ENCODE data around the genes PNPT1 and VRK2.

- PRO-cap, 8 experiments = peak in 1 of 8 experiments; most common minus-strand start chr2:55610297 (in 1)
Observed at GRCh38 chr2:55609966-55611140, 7.1 kb downstream of the PPP4R3B start.

DNA sequence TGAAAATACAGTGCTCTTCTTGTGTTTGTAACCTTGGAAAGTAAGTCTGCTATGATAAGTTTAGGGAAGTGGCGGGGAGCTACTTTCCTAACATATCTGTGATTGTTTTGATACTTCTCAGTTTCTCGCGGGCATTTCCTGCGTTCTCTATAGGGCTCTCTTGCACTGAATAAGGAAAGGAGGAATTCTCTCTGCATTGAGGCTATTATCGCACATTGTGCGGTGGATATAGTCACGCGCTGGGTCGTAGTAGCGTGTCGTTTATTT lies 854 bp upstream of the PPP4R3B start:
- PRO-cap, 8 experiments = peak in 3 of 8 experiments; most common plus-strand start position 172 of the sequence (in 1); most common minus-strand start position 171 of the sequence (in 2)

GRCh38 chr2:55693602-55694199 lies at the start of gene PNPT1:
TSS of gene PNPT1 (minus strand) at chr2:55693844.
- PRO-cap, 8 experiments = peak in 8 of 8 experiments; most common plus-strand start chr2:55693890 (in 1); most common minus-strand start chr2:55693835 (in 6)

GRCh38 chr2:55948663-55949030 lies 25.1 kb upstream of the EFEMP1 start:
- PRO-cap, 8 experiments = no peak in any of the 8 experiments

DNA sequence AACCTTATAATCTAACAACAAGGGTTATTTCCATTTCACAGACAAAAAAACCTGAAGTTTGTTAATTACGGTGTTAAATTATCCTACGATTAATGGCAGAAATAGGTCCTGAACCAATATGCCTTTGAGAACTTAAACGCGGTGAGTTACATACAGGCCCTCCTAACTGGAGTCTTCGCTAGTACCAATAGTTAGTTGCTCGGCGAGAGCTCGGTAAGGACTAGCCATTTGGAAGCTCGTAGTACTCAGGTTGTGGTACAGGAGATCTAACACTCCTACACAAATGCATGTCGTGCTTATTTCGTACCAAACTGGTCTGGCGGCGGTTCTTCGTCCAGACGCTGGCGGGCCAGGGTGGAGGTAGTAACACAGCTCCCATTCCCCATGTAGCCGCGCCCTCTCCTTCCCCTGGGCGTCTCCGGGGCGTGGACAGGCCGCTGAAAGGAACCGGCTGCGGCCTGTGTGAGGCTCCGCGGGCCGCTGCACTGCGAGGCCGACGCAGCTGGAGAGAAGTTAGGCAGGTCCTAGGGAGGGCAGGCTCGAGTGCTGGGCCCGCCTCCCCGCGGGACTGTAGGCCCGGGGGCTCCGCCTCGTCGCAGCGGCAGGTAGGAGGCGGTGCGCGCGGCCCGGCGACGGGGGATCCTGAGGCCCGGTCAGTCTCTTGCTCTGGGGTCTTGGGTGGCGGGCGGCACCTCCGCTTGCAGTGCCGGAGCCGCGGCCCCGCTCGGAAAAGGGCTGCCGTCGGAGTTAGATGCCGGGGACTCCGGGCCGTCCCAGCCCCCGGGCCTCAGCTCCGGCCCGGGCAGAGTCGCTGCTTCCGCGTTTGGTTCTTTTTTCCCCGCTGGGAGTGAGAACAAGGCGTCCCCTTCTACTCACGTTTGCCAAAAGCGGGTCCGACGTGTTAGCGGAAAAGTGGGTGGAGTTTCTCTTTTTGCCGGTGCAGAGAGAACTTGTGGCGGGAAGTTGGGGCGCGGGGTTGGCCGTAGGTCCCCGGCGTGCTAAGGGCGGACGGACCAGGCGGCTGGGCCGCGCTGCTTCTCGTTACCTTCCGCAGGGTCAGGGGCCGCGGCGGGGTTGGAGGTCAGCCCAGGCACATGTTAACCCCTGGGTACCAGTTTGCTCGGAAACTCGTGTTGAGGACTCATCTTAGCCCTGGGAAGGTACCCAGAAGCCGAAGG lies at the start of gene VRK2:
Gene VRK2 (plus strand): TSS at position 590 of the 1,178 bp plus-strand sequence.
- PRO-cap, 8 experiments = peak in 8 of 8 experiments; most common plus-strand start position 337 of the sequence (in 6); most common minus-strand start position 487 of the sequence (in 8)

DNA sequence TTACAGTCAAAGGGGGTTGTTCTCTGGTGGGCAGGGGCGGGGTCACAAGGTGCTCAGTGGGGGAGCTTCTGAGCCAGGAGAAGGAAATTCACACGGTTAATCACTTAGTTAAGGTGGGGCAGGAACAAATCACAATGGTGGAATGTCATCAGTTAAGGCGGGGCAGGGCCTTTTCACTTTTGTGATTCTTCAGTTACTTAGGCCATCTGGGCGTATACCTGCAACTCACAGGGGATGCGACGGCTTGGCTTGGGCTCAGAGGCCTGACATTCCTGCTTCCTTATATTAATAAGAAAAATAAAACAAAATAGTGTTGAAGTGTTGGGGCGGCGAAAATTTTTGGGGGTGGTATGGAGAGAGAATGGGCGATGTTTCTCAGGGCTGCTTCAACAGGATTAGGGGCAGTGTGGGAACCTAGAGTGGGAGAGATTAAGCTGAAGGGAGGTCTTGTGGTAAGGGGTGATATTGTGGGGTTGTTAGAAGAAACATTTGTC lies 67.0 kb downstream of the VRK2 start:
- PRO-cap, 8 experiments = no peak in any of the 8 experiments

DNA sequence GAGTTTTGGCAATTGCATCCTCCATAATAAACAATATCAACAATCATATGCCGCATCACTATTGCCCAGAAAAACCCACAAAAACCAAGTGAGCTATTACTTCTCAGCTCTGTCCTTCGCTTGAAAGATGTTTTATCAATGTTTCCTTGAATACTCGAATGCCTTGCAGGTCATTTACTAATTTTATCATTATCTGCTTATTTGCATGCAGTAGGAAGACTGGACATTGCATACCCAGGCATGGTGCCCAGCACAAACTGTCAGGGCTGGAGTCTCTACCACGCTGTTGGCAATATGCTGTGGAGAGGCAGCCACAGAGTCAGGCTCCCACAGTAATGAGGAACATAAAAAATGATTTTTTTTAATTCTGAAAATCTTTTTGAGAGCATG lies 709.6 kb upstream of the FANCL start:
- PRO-cap, 8 experiments = no peak in any of the 8 experiments

DNA sequence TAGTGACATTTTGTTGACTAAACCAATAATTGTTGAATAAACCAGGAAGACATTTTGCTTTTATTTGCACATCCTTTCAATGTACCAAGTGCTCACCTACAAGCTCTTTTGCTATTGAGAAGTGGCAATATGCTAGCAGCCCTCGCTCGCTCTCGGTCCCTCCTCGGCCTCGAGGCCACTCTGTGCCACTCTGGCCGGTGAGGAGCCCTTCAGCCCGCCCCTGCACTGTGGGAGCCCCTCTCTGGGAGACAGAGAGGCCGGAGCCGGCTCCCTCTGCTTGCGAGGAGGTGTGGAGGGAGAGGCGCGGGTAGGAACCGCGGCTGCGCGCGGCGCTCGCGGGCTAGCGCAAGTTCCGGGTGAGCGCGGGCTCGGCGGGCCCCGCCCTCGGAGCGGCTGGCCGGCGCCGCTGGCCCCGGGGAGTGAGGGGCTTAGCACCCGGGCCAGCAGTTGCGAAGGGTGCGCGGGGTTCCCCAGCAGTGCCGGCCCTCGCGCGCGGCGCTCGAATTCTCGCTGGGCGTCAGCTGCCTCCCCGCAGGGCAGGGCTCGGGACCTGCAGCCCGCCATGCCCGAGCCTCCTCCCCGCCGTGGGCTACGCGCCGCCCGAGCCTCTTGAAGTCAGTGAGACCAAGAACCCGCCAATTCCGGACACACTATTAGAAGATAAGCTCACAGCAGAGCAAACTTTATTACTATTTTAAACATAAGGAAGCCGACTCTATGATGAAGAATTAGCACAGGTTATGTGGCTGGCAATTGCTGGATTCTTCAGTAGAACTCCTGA lies 825.7 kb upstream of the FANCL start:
- PRO-cap, 8 experiments = no peak in any of the 8 experiments

GRCh38 chr2:60033320-60033659 lies 520.2 kb downstream of the BCL11A start:
- PRO-cap, 8 experiments = no peak in any of the 8 experiments

GRCh38 chr2:60091863-60092504 lies 461.5 kb downstream of the BCL11A start:
- PRO-cap, 8 experiments = no peak in any of the 8 experiments

- PRO-cap, 8 experiments = no peak in any of the 8 experiments
Observed at GRCh38 chr2:60479384-60479986, 74.0 kb downstream of the BCL11A start.

- PRO-cap, 8 experiments = no peak in any of the 8 experiments
Observed at GRCh38 chr2:60545673-60546437, 7.6 kb downstream of the BCL11A start.

DNA sequence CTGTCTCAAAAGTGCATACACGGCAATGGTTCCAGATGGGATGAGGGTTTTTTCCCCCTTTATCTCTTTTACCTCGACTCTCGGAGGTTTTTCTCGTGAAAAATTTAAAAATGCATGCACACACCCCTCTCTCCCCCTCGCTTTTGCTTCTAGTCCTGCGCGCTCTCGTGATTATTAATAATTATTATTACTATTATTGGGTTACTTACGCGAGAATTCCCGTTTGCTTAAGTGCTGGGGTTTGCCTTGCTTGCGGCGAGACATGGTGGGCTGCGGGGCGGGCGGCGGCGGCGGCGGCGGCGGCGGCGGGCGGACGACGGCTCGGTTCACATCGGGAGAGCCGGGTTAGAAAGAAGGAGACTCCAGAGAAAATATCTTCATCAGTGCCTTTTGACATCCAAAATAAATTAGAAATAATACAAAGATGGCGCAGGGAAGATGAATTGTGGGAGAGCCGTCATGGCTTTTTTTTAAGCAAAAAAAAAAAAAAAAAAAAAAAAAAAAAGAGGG lies 392 bp downstream of the BCL11A start:
- PRO-cap, 8 experiments = no peak in any of the 8 experiments

DNA sequence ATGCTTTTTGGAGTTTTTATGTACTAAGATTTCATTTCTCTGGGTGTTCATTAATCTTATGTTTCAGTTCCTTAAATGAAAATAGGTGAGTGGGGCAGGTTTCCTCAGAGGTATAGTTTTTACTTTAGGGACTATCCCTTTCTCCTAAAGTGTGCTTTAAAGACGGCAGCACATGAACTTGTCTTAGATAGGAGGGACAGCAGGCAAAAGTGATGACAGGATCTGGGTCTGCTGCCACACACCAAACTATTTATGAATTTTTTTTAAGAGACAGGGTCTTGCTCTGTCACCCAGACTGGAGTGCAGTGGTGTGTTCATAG lies 8.0 kb upstream of the REL start:
- PRO-cap, 8 experiments = no peak in any of the 8 experiments

DNA sequence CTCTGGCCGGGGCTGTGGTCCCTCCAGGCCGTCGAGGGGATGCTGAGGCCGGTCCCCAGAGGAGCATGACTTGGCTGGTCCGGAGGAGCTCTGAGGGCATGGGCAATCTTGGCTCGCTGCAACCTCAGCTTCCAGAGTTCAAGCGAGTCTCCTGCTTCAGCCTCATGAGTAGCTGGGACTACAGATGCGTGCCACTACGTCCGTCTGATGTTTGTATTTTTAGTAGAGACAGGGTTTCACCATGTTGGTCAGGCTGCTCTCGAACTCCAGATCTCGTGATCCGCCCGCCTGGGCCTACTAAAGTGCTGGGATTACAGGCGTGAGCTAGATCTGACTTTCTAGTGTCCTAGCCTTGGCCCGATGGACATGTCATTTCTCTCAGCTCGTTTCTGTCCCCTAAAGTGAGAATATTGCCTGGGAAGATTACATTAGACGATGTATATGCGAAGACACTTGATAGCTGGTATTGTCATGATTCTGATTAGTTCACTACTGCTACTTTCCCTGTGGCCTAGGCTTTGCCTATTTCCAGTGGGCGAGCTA lies 16.3 kb downstream of the C2orf74 start:
- PRO-cap, 8 experiments = peak in 3 of 8 experiments; most common minus-strand start position 92 of the sequence (in 2)

- PRO-cap, 8 experiments = no peak in any of the 8 experiments
Observed at GRCh38 chr2:61350211-61350591, 120.7 kb downstream of the USP34 start.

GRCh38 chr2:61471884-61472340 lies 1.0 kb upstream of the USP34 start:
- PRO-cap, 8 experiments = peak in 1 of 8 experiments; most common minus-strand start chr2:61472100 (in 1)

- PRO-cap, 8 experiments = no peak in any of the 8 experiments
Observed at GRCh38 chr2:61512701-61513314, 25.3 kb downstream of the XPO1 start.

GRCh38 chr2:61536416-61537260 lies 1.5 kb downstream of the XPO1 start:
- PRO-cap, 8 experiments = peak in 7 of 8 experiments; most common plus-strand start chr2:61536795 (in 5); most common minus-strand start chr2:61536709 (in 4)

DNA sequence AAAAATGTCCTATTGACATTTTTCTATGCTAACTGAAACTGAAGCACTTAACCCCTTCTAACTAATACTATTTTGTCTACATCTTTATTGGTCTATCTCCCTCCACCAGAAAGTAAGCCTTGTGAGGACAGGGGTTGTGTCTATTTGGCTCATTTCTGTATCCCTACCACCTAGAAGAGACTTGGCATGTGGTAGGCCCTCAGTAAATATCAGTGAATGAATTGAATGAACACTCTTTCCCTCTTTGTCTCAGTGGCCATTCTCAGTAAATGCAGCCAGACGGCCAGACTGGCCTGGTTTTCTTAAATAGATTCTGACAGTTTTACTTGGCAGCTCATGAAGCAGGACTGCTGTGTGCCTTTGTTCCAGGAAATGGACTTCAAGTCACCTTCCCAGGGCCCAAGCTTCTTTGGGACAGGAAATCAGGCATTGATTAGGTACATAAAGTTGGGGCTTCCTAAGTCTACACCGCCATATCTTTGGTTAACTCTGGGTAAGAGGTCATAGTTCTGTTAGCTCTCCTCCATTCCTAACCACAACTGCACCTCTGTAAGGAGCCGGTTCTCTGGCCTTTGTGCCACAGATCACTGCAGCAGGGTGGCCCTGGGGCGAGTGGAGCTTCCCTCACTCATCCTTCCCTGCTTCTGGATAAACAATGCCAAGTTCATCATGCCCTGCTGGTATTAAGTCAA lies 122.3 kb upstream of the XPO1 start:
- PRO-cap, 8 experiments = no peak in any of the 8 experiments

Data from peripheral blood mononuclear cell (primary cell).